Mammary microvascular endothelial cell (primary cell): ENCODE measurements around the genes TBC1D26, UBB, MPRIP and FLCN.

GRCh38 chr17:15659930-15660382 is 24.2 kb downstream of the TRIM16 start:
- RAMPAGE, long total RNA, result no peak

DNA sequence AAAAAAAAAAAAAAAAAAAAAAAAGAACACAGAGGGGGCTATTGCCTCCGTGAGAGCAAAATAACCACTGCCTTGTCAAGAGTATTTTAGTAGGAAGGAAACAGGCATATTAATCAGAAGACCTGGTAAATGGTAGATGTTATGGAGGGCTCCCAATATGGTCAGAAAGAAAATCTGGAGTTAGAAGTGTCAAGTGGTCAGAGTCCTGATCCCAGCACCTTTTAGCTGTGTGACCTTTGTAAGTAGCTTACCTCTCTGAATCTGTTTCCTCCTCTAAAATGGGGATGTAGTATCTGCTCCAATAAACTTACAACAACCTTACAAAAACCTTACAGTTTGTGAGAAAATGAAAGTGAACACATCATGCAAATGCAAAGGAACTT is 23.2 kb downstream of the TRIM16 start:
- RAMPAGE, long total RNA, result no peak

- RAMPAGE, long total RNA, result no peak
Measured at GRCh38 chr17:15732028-15732567, at the start of gene TBC1D26. TBC1D26 (plus strand) TSS chr17:15732283.

- RAMPAGE, long total RNA, result no peak
Measured at GRCh38 chr17:16038146-16038820, 38.7 kb downstream of the TTC19 start.

DNA sequence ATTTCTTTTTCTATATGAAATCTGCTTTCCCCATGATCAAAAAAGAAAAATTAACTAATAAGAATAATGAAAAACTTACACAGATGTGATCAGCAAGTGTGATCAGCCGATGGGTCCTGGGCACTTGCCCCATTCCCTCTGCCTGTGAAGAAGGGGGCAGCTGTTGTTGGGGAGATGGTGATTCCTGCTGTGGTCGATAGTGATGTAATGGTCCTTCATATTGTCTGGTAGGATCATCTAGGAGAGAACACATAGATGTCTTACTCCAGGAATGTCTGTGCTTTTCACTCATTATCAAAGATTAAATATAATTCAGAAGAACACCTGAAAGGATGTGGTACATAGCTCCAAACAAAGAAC is 58.2 kb downstream of the TTC19 start:
- RAMPAGE, long total RNA, result no peak

- RAMPAGE, long total RNA, result no peak
Measured at GRCh38 chr17:16080296-16080728, 80.7 kb downstream of the TTC19 start.

DNA sequence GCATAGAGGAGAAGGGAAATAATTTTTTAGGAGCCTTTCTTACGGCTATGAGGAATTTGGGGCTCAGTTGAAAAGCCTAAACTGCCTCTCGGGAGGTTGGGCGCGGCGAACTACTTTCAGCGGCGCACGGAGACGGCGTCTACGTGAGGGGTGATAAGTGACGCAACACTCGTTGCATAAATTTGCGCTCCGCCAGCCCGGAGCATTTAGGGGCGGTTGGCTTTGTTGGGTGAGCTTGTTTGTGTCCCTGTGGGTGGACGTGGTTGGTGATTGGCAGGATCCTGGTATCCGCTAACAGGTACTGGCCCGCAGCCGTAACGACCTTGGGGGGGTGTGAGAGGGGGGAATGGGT is at the start of gene UBB:
Gene UBB, plus strand, starts transcription at position 205 of the 352 bp plus-strand sequence.
- RAMPAGE, long total RNA, result start-site peak on the plus strand centred at position 198 of the sequence, 61 bp wide, 13,217 and 7,289 reads in 2 replicates

- RAMPAGE, long total RNA, result no peak
Measured at GRCh38 chr17:16434541-16435014, 19.2 kb downstream of the TRPV2 start.

- RAMPAGE, long total RNA, result no peak
Measured at GRCh38 chr17:16980761-16981661, 9.1 kb upstream of the TNFRSF13B start.

DNA sequence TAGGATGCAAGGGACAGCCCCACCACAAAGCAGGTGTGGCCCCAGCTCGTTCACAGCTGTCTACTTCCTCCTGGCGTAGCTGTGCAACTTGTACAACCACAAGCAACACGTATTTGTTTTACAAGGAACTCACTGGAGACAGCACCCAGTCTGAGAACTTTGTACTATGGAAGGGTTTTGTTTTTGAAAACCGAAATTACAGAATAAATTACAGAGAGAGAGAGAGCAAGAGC is 17.4 kb upstream of the TNFRSF13B start:
- RAMPAGE, long total RNA, result no peak

GRCh38 chr17:17010513-17010929 is 31.7 kb upstream of the MPRIP start:
- RAMPAGE, long total RNA, result no peak

DNA sequence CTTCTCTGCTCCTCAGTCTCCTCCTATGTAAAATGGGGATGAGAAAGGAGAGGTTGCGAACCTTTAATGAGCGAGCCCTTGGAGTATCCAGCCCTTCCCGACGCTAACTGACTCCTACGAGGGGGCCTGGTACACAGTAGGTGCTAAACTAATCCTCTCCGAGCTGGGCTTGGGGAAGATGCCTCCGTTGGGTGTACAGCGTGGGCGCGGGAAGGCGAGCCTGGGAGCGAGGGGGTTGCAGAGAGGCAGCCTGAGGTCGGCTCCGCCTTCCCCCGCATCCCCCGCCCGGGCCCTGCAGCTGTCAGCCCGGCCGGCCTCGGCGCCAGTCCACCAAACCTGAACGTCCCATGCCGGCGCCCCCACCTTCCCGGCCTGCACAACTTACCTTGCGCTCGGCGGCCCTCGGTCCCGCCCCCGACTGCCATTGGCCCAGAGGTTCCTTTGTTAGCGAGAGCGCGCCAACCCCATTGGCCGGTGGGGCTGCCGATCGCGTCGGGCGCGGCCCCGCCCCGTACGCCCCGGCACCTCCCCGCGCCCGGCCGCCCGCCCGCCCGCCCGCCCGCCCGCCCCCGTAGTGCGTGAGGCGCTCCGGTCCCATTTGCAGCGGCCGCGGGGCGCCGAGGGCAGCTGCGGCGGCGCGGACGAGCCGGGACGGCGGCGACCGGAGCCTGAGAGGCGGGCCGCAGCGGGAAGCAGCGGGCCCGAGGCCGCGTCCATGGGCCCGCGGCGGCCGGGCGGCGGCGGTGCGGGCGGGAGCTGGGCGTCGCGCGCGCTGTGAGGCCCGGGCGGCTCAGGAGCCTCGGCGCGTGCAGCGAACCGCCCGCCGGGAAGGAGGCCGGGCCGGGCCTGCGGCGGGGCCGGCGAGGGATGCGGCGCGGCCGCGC is at the start of gene MPRIP:
Gene MPRIP, plus strand, starts transcription at position 572 of the 884 bp plus-strand sequence.
- RAMPAGE, long total RNA, result no peak

DNA sequence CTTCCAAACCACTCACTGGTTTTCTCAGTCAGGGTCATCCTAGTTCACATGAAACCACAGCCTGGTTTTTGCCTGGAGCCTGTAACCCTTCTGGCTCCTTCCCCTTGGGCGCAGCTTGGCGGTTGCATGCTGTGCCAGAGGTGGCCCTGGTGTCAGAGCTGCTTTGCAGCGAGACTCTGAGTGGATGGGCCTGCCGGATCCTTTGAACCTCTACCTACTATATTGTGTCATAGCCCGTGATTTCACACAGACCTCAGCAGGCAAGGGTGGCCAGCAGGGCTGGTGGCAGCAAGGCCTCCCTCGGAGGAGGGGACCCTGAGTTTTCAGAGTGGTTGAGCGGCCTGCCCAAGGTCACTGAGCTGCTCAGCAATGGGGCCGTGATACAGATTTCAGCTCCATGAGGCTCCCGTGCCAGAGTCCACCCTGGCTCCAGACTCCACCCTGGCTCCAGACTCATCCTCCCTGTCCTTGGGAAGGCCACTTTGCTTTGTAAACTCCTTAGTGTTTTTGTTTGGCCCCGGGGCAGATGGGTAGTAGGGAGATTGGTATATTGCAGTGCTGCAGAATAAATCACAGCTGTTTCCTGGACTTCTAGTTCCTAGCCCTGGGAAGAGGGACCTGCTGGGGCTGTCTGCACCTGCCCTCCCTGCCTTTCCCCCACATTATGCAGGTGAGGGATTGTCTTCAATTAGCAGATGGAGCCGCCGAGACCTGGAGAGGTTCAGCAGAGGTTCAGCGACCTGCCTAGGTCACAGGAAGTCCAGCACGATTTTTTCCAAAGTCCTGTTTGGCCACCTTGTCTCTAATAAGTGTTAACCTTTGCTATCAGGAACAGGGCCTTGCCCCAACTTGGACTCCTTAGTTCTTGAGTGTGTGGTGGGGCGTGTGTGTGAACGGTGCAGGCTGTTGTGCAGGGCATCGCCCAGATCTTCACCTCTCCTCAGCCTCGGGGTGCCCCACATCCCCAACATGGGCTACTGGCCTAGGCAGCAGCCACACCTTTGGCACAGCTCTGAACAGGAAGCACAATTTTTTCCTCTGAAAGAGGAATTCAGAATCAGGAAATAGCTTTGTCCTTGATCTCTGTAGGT is 9.9 kb downstream of the MPRIP start:
- RAMPAGE, long total RNA, result no peak

GRCh38 chr17:17164118-17165350 is 41.6 kb downstream of the PLD6 start:
- RAMPAGE, long total RNA, result no peak

DNA sequence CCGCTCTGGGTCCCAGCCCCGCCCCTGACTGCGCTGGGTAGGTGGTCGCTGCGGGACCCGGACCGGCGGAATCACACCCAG is 165 bp downstream of the FLCN start:
- RAMPAGE, long total RNA, result no peak

- RAMPAGE, long total RNA, result no peak
Measured at GRCh38 chr17:17237044-17237584, at the start of gene FLCN. FLCN (minus strand) TSS chr17:17237168.

DNA sequence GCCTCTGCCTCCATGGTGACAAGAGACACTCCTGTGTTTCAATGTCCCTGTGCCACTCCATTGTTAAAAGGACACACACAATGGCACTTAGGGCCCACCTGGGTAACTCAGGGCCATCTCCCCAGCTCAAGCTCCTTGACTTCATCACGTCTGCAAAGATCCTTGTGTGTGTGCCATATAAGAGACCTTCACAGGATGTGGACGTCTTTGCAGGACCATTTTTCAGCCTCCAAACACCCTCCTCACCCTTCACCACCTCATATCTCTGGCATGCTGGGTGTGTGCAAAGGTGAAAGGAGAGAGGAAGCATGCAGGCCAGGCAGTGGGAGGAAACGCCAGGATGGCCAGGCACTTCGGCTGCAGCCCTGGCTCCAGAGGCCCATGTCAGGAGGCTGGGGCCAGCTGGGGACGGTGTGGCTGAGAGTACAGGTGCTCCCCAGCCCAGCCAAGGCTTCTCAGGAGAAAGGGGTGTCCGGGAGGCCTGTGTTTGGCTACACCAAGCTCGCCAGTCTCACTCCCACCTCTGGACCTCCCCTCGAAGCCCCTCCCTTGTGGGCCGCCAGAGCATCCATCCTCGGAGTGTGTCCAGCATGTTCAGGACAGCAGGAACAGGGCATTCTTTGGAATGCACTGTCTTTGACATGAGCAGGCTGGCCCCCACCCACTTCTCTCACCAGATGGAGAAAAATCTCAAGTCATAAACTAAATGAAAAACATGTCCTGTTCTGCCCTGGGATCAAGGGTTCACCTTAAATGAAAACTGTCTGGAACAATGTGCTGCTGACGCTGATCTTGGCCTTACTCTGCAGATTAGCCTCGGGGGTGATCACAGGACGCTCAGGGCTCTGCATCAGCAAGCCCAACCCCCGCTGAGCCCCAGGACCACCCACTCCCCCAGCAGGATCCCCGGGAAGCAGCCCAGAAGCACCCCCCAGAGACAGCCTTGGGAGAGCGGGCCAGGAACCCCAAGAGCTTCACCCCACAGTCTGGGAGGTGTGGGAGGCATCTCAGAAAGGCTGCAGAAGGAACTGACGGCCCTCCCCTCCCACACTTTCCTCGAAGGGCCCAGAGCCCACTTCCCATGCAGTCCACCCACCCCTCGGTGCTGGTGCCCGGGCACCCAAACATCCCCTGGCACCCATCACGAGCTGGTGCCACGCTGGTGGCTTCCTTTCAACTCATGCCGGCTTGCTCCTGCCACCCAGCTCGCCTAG is 15.9 kb downstream of the PEMT start:
- RAMPAGE, long total RNA, result no peak

- RAMPAGE, long total RNA, result no peak
Measured at GRCh38 chr17:17663130-17664166, 17.8 kb upstream of the RAI1 start.

- RAMPAGE, long total RNA, result no peak
Measured at GRCh38 chr17:17693037-17694235, 12.2 kb downstream of the RAI1 start.

DNA sequence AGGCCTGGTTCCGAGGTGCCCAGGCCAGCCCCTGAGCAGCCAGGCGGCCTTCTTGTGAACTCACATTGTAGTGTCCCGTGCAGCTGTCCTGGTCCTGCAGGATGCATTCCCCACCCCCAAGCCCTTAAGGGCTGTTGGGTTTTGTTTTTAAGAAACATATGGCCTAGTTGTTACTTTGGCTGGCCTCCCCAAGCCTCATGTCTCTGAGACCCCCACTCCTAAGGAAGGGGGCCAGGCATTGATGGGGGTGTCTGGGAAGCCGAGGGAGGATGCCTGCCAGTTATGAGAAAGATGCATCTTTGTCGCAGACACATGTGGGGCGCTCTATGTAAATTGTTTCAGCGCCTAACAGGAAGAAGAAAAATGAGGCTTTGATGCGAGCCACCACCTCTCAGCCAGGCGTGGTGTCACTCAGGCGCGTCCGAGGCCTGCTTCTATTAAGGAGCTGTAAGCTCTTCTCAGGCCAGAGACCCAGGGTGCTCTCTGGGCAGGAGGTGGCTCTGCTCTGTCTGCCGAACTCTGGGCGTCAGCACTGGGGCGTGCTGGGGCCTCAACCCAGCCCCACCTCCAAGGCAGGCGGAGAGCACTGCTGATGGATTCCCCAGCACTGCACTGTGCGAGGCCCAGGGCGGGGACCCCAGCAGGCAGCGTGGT is 70.6 kb downstream of the SREBF1 start:
- RAMPAGE, long total RNA, result no peak